ENCODE measurements around a stretch of chr9.

DNA sequence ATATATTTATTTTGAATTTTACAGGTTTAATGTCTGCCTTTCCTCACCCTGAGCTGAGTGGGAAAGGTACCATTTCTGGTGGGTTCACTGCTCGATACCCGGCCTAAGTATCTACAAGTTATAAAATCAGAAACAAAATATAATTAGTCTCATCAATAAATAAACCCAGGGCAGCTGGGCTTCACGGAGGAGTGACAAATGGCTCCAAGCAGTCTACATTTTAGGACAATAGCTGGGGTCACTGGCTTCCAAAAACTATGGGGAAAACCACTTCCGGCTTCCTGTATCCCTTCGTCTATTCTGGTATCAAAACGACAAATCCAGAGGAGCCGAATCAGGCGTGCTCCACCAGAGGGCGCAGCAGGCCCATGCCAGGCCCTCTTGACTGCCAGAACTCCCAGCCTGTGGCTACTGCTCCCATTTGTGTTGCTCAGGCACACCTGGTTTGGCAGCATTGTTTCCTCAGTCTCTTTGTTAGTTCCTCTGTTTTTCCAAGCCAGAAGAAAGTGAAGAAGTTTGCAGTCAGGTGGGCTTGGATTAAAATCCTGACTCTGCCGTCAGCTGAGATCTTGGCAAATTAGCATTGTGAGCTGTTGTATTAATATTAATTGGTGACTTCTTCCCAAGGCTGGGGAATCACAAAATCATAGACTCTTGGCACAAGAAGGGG lies 11.5 kb upstream of the RAB14 start:
- PRO-cap = no peak

DNA sequence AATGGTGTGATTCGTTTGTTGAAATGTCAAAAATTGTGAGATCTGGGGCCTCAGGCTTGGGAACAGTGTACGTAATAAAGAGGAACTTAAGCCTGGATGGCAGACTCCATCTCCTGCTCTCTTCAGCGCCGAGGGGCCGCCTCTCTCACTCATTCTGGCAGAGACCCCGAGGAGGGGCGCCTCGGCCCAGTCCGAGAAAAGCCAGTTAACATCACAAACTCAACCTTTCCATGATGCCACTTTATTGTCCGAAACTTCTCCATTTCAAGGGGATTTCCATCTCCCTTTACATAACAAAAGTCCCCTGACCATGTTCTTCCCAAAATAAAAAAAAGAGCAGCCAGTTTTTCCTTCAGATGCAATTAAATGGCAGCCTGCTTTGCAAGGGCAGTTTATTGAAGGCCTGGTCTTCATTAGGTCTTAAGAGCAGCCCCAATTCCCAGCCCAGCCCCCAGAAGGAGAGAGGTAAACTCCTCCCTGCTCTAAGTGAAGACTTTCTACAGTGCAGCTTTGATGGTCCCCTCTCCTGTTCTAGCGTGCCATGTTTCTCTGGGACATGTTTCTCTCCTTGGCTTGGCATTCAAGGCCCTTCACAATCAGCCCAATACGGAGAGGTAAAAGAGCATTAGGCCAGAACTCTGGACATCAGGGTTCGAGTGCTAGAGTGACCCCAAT lies 19.4 kb upstream of the RAB14 start:
- PRO-cap = unidirectional peak, minus-strand start at position 156 of the sequence; unidirectional peak, minus-strand start at position 207 of the sequence

- PRO-cap = no peak
Observed at GRCh38 chr9:121294233-121294877, 26.4 kb downstream of the GSN start.

DNA sequence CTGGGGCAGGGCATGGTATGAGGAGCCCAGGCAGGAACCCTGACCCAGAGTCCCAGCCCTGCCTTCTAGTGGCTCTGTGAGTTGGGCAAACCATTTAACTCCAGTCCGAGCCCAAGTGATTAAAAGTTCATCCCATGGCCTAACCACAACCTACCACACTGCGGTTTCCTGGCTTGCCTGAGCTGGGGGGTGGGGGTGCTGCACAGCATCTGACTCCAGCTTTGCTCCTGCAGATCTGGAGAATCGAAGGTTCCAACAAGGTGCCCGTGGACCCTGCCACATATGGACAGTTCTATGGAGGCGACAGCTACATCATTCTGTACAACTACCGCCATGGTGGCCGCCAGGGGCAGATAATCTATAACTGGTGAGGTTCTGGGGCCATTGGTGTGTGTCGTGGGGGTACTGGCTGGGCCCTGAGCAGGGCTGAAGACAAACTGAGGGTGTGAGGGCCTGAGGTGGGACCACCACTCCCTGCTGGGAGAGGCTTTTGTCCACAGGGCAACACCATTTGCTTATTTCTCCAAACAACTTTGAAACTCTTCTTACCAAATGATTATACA lies 48.9 kb downstream of the STOM start:
- PRO-cap = no peak

- PRO-cap = unidirectional peak, plus-strand start at chr9:121322568
Observed at GRCh38 chr9:121321920-121322850, 47.9 kb downstream of the STOM start.

DNA sequence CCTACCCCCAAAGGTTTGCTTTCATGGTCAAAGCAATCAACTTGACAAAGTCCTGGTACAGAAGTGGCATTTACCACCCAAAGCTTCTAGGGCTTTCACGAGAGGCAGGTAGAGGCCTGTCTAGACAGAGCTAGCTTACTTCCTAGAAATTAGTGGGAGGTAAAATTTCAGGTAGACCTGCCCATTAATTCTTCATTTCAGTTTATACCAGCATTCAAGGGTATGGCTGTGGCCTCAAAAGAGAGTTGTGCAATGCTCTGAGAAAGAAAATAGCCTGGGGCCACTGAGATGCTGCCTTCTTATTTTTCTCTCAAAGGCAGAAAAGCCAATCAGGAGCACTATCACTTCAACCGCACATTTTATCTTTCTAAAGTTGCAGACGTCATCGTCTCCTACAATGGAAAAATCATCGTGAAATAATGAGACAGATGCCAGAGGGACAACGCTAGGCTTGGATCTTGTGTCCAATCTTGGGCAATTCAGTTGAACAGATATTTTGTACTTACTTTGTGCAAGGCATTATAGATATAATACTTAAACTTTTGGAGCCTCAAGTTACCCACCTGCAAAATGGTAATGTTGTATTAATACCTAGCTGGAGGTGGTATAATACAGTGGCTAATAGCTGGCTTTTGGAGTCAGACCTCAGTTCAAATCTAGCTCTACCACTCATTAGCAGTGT lies 34.8 kb downstream of the STOM start:
- PRO-cap = no peak

- PRO-cap = no peak
Observed at GRCh38 chr9:121371184-121371450, 1.1 kb upstream of the STOM start.

GRCh38 chr9:121557522-121557878 lies 57.9 kb upstream of the GGTA1 start:
- PRO-cap = no peak

- PRO-cap = no peak
Observed at GRCh38 chr9:121657206-121657775, 5.9 kb downstream of the DAB2IP start.

DNA sequence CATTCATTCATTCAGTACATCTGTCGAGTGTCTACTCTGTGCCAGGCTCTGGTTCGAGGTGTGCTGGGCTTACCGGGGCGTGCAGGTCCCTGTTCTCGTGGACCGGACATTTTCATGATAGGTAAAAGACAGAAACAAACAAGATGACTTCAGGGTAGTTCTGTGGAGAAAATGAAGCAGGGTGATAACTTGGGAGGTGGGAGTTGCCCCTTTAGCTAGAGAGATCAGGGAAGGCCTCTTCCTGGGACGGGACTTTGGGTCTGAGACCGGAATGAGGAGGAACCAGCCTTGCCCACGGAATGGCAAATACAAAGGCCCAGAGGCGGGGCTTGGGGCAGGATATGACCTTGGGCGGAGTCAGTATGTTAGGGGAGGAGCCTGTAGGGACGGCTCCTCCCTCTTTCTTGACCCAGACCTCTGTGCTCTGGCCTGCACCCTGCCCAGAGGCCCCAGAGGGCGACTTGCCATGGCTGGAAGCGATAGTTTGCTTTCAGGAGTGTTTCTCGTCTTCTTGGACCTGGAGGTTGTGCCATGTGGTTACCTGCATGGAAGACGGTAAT lies 85.4 kb downstream of the DAB2IP start:
- PRO-cap = no peak

DNA sequence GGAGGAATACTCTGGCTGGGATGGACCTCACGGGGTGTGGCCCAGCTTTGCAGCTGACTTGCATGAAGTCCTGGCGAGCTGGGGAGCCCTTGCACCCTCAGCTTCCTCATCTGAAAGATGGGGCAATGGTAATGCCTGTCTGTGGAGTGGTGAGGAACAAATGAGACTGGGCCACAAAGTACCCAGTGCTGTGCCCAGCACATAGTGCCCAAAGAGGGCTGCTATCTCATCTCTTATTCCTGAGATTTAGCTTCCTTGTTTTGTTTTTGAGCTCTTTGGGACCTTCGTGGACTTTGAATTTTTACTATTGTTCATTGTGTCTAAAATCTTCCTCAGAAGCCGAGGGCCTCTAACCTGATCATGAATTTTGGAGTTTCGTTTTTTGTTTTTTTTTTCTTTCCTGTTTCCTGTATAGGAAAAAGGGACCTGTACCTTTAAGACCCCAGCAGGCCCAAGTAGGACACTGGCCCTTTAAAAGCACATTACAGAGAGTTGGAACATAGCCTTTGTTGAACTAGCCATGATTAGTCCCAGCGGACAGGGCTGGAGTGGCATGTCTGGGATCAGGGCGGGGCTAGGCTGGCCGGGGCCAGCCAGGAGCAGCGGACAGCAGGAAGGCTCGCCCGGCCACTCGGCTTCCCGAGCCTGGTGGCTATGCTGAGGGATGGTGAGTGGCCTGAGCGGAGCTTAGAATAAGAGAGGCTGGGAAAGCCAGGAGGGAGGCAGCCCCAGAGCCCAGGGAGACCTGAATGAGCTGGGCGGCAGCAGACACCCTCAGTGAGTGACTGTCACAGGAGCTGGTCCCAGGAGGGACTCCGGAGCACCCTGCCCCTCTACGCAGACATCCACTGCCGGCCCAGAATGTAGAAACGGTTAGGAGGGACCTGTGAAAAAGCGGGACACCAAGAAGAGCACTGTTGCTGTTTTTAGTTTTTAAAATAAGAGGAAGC lies 91.9 kb downstream of the DAB2IP start:
- PRO-cap = unidirectional peak, plus-strand start at position 574 of the sequence

- PRO-cap = no peak
Observed at GRCh38 chr9:121746247-121746823, 94.9 kb downstream of the DAB2IP start.

DNA sequence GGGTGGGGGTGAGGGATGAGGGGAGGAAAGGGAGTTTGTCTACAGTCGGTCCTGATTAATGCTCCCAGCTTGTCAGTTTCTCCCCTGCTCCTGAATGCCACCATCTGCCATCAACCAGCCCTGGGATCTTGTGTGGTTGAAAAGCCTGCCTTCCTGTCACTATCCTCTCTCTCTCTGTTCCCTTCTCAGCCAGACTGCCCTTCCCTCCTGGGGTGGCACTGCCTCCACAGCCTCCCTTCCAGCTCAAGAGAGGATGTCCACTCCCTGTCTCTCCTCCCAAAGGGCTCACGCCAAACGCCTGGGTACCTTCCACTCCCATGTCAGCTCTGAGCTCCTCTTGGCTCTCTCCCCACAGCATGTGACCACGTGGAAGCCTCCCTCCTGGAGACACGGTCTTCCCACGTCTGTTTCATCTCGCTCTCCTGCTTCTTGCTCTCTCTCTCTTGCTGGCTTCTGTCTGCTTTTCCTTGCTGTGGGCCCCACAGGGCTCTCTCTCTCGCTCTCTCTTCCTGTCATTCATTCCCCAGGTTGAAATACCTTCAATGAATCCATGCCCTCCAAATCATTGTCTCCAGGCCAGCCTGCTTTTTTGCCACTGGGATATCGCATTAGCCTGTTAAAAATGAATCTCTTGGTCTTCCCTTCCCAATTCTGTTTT lies 186.2 kb downstream of the DAB2IP start:
- PRO-cap = no peak

DNA sequence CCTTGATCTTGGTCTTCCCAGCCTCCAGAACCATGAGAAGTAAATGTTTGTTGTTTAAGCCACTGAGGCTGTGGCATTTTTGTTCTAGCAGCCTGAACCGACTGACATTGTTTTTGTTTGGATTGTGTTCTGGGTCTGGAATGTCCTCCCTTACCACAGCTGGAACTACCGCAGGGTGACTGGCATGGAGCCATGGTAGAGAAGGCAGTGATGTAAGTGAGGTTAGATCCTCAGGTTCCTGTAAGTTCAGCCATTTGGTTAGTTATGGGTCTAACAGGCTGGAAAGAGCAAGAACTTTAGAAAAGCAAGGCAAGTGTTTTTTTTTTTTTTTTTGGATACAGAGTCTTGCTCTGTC lies 209.3 kb downstream of the DAB2IP start:
- PRO-cap = no peak

DNA sequence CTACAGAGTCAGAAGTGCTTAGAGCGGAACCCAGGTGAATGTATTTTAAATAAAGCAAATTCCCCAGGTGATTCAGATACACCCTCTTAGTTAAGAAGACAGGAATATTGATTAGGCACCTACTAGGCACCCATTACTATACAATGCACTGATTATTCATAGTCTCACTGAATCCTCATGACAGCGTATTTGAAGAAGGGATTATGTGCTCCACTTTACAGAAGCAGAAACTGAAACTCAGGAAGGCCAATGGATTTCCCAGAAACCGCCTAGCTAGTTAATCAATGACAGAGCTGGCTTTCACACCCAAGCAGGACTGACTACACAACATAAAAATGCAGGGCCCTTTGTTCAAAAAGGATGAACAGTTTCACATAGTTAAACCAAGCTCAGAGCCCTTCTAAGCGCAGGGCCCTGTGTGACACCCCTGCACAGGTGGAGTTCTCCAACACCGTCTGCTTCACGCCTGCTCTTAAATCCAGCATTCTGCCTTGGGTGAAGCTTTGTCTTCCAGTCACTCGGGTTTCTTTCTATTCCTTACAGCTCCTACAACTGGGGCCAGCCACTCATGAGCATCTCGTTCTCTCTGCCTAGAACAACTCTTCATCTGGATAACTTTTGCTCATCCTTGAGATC lies 117.2 kb downstream of the TTLL11 start:
- PRO-cap = no peak

- PRO-cap = no peak
Observed at GRCh38 chr9:122306914-122307231, 42.2 kb downstream of the MRRF start.

DNA sequence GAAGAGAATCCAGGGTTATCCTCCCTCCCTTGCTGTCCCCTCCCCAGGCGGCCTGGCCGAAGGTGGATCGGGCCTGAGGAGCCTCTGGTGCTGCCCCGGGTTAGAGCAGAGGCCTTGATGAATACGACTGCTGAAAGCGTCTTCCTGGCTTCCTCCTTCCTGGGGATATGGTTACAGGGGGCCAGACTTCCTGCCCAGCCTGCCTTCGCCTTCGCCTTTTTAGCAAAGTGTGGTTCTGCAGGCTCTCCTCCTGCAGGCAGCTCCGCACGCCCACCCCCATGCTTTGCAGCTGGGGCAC lies 22.5 kb upstream of the PTGS1 start:
- PRO-cap = no peak

GRCh38 chr9:122389765-122390469 lies 19.1 kb downstream of the PTGS1 start:
- PRO-cap = no peak

- PRO-cap = unidirectional peak, plus-strand start at chr9:122402666
Observed at GRCh38 chr9:122402322-122402810, 31.5 kb downstream of the PTGS1 start.

DNA sequence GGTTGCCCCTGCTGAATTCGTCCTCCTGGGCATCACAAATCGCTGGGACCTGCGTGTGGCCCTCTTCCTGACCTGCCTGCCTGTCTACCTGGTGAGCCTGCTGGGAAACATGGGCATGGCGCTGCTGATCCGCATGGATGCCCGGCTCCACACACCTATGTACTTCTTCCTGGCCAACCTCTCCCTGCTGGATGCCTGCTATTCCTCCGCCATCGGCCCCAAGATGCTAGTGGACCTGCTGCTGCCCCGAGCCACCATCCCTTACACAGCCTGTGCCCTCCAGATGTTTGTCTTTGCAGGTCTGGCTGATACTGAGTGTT lies 189 bp downstream of the OR5C1 start:
- PRO-cap = no peak

Measured in bronchial lymph node (tissue), 1 donor.